PC-3 (cell line): ENCODE measurements around a stretch of chr11.

DNA sequence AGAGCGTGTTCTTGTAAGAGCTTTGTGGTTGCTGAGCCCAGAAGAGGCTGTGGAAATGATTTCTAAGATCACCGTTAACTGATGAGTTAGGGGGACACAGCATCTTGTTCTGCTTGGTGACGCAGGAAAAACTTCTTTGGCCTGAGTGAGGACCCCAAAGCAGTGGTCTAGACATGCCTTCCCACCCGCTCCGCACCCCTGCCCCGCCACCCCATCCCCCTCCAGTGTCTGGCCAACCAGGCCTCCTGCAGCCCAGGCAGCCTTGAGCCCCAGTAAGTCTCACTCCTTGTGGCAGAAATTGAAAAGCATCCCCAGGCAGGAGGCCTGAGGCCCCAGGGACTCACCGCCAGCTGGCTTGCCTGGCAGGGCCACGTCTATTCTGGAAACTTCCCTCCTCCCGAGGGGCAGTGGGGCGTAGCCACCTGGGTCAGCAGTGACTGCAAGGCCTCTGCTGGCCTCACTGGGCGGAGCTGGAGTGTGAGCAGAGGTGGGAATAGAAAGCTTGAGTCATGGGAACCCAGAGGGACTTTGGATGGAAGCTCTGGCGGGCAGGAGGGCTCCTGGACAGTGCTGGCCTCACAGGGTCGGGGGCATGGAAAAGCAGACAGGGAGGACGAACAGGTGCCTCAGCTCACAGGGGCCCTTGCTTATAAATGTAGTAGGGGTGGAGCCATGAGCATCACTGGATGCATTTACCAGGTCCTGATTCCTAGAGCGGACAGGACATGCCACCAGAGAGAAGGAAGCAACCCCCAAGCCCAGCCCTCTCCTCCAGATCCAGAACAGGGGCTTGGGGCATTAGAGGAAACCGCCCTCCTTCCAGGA is 26.3 kb downstream of the ANO1 start:
- RAMPAGE, long total RNA, result no peak

DNA sequence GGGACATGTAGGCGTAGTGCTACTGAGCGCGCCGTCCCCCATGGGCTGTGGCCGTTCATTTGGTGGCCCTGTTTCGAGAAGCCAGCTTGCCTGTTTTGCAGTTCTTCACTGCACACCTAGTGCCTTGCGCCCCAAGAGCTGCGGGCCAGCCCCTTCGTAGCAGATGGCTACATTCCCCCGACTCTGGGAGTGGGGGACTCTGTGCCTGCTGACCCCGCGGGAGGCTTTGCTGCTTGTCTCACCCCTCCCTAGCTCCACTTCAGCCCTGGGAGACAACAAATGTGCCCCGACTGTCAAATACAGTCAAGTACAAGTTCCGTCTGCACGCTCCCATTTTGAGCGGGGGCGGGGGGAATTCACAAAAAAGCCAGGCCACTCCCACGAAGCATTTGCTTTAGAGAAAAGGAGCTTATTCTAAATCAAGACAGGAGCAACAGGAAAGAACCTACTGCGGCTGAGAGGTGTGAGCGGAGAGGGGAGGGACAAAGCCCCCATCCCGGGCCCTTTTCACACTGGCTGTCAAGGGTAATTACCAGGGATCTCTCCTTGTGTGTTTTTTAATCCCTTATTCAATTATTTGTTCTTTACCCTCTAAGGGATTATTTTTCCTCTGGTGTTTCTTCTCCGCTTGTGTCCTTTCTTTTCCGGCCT is 61.8 kb upstream of the FADD start:
- RAMPAGE, long total RNA, result no peak

- RAMPAGE, long total RNA, result no peak
Observed at GRCh38 chr11:70160864-70161421, 42.2 kb upstream of the FADD start.

- RAMPAGE, long total RNA, result no peak
Observed at GRCh38 chr11:70313867-70314538, 43.5 kb downstream of the PPFIA1 start.

GRCh38 chr11:70331905-70332310 is 61.4 kb downstream of the PPFIA1 start:
- RAMPAGE, long total RNA, result no peak

- RAMPAGE, long total RNA, result no peak
Observed at GRCh38 chr11:70902056-70902617, 350.2 kb downstream of the SHANK2 start.

GRCh38 chr11:71205841-71206611 is 46.4 kb downstream of the SHANK2 start:
- RAMPAGE, long total RNA, result no peak

DNA sequence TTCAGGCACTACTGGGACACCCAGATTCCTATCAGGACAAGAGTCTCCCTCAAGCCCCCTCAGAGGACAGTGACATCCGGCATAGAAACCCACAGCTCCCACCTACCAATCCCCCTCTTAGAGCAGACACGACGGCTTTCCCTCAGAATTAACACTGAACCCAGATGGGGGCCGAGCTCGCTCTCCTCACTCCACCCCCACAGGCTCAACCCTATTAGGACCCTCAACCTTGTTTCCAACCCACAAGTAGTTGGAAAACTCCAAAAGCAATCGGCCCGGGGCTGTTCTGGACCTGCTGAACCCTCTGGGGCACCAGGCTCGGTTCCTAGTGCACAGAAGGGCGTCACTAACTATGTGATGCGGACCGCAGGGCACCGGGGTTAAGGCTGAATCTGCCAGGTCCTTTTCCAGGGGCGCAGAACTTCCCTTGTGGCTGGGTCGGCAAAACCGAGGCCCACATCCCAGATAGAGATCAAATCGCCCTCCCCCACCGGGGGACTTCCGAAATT is 1.9 kb downstream of the SHANK2 start:
- RAMPAGE, long total RNA, result no peak

GRCh38 chr11:71253137-71253826 is 905 bp upstream of the SHANK2 start:
- RAMPAGE, long total RNA, result no peak

- RAMPAGE, long total RNA, result no peak
Observed at GRCh38 chr11:71476076-71476533, 23.1 kb downstream of the NADSYN1 start.

DNA sequence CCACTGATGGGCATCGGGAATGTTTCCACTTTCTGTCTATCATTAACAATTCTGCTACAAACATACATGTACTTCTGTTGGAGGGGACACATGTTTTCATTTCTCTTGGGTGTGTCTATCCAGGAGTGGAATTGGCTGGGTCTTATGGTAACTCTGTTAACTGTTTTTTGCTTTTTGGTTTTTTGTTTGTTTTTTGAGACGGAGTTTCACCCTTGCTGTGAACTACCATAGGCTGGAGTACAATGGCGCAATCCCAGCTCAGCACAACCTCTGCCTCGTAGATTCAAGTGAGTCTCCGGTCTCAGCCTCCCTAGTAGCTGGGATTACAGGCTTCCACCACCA is 27.0 kb downstream of the NADSYN1 start:
- RAMPAGE, long total RNA, result no peak

DNA sequence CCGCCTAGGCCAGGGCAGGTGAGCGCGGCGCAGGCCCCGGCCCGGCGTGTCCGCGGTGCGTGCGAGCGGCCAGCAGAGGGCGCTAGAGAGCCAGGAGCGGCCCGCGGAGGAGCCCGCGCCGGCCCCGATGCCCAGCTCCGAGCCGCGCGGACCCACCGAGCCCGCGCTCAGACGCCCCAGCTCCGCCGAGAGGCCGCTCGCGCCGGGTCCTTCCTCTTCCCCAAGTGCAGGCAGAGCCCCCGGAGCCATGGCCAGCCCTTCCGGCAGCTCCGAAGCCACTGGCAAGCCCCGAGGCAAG is 56.6 kb upstream of the KRTAP5-11 start:
- RAMPAGE, long total RNA, result no peak

DNA sequence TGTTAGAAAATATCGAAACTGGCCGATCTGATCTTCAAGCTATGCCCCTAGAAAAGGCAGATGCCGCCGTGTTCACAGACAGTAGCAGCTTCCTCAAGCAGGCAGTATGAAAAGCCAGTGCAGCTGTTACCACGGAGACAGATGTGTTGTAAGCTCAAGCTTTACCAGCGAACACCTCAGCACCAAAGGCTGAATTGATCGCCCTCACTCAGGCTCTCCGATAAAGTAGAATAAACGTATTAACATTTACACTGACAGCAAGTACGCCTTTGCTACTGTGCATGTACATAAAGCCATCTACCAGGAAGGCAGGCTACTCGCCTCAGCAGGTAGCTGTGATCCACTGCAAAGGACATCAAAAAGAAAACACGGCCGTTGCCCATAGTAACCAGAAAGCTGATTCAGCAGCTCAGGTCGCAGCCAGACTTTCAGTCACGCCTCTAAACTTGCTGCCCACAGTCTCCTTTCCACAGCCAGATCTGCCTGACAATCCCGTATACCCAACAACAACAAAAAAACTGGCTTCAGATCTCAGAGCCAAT is 122.8 kb upstream of the DEFB108B start:
- RAMPAGE, long total RNA, result no peak

DNA sequence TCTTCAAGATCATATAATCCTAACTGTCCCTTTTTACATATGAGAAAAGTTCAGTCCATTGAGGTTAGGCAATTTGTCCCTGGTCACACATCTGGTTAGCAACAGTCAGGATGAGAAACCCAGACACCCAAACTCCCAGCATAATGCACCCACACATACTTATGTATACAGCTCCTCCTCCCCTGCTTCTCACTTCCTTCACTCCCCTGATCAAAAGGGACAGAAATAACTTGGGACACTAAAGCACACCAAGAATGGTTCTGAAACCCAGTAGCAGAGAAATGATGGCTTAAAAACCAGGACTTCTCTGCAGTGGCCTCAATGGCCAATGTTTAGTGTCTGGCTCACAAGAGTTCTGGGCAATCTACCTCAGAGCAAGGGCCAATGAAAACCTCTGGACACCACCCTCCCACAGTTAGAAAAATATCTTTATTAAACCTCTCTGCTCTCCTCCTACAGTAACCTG is 11.1 kb downstream of the NUMA1 start:
- RAMPAGE, long total RNA, result no peak

DNA sequence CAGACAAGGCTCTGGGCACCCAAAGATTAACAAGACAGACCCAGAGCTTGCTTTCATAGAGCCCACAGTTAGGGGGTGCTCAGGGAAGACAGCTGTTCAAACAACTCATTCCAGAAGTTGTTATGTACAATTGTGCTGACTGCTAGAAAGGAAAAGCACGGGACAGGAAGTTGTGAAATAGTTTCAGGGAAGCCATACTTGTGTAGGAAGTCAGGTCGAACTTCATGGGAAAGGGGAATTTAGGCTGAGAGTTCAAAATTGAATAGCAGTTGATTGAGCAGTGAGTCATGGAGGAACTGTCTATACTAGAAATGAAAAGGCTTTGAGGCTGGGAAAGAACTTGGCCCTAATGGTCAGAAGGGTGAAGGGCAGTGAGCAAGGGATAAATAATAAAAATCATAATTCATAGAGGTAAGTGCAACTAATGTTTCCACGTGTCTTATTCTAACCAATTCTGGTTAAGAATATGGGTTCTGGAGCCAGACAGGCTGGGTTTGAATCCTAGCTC is 49.5 kb upstream of the CLPB start:
- RAMPAGE, long total RNA, result no peak

DNA sequence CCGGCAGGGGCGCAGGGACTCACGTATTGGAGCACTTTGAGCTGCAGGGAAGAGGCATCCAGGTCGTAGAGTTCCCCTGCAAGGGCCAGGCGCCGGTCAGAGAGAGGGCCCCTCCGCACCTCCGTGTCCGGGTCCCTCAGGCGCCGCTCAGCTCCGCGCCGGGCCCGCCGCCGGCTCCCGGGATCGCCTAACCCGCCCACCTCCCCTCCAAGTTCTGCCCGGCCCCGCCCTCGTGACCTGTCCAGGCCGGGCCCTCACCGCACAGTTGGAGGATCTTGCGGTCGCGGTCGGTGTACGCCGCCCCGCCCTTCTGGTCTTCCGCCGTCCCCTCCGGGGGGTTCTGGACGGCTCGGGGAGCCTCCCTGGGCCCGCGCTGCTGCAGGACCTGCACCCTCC is 84.1 kb downstream of the PDE2A start:
- RAMPAGE, long total RNA, result no peak

DNA sequence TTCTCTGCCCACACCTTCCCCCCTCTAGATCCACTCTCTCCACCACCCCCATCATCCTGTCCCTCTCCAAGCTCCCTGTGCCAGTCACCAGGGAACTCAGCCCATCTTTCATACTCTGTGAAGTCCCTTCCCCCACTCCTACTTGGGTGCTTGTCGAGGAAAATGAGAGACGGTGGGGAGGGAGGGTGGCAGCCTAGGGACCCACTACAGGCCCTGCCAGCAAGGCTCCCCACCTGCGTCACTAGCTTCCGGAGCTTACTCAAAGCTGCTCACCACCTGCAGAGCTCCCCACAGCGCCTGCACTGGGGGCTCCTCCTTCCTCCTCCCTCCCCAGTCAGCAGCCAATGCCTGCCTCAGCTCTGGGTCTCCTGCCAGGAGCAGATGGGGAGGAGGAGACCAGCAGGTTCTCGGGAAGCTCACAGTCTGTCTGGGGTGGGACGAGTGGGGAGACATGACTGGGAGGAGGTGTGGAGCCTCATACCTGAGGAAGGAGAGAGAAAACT is 82.2 kb downstream of the PDE2A start:
- RAMPAGE, long total RNA, result no peak

DNA sequence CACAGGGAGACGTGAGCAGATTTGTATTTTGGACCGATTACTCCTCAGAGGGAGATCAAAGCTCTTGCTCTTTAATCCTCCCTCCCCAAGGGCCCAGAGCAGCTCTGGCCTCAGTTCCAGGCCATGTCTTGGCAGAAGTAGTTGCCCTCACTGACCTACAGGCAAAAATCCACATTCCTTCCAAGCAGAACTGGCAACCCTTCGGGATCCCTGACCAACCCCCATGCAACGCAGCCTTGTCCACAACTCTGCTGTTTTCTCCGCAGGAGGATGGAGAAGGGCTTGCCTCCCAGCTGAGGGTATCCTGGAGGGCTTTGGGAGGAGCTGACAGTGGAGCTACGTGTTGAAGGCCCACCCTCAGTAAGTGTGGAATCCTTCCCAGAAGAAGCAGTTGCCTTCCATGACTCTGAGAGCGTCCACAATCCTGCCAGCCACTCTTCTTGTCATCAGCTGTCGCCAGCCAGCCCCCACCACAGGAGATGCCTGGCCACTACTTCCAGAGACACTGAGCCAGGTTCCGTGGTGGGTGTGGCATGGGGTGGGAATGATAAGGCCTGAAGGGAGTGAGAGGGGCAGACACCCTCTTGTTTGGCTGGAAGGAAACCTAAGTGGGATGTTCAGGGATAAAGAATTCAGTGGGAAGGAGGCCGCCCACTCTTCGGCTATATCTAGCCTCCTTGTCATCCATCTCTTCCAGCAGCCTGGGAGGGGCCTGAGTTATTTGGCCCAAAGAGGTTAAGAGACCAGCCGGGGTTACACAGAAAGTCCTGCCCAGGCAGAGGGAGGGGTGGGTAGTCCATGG is 68.0 kb downstream of the PDE2A start:
- RAMPAGE, long total RNA, result no peak

DNA sequence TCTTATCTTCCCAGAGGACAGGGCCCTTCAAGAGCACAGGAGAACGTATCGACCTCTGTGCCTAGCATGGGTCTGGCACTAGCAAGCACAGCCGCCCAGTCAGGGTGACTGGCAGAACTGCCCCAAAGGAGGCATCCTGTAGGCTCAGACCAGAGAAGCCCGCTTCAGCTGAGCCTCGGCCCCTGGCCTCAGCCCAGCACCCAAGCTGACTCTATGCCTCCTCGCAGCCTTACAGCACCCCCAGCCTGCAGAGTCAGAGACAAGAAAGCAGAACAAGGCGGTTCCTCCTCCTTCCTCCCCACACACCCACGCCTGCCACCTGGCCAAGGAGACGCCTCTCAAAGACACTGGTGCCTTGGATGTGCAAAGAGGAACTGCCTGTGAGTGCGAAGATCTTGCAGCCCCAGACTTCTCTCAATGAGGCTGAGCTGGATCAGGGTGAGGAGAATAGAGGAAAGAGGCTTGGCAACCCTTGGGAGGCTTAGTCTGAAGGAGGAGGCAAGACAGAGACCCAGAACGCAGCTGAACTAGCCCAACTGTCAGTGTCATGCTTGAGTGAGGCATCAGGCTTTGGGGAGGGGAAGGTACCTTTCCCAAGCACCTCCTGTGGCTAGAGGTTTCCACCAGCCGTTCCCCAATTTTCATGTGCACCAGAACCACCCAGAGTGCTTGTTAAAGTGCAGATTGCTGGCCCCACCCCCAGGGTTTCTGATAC is 60.2 kb downstream of the PDE2A start:
- RAMPAGE, long total RNA, result no peak

GRCh38 chr11:72634647-72635477 is 39.4 kb downstream of the PDE2A start:
- RAMPAGE, long total RNA, result no peak